ENCODE measurements around a stretch of chr3.

DNA sequence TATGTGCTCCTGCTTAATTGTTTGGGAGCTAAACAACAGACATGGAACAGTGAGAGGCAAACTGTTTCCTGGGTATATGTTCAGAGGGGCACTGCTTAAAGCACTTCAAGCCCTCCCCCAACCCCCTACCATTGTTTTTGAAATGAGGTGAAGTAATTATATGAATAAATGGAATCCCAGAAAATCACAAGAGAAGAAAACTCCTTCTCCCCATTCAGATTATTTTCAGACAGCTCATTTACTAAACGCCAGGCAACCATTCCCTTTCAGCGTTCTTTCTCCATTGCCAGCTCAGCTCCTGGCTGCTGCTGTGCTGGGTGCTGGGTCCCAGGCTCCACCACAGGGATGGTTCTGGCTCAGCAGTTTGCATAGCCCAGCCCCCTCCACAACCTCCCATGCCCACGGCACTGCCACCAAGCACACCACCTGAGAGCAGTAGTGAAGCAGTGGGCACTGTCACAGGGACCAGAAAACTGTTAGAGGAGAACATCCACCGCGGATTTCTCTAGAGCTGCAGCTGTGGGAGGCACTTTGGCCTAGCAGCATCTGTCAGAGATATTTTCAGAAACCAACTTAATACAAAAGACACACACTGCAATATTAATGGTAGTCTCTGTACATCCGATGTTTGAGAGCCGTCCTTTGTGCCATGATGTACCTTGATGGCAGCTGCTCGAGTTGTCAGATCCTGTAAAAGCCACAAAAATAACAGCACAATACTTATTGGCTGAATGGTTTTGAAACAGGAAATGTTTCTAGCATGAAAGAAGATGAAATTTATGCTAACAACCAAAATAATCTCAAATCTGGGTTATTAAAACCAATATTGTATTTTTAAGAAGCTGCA lies 445.2 kb upstream of the TBL1XR1 start:
- PRO-cap = unidirectional peak, minus-strand start at position 654 of the sequence

- PRO-cap = no peak
These were observed 449.5 kb upstream of the TBL1XR1 start for GRCh38 chr3:177646835-177647117.

DNA sequence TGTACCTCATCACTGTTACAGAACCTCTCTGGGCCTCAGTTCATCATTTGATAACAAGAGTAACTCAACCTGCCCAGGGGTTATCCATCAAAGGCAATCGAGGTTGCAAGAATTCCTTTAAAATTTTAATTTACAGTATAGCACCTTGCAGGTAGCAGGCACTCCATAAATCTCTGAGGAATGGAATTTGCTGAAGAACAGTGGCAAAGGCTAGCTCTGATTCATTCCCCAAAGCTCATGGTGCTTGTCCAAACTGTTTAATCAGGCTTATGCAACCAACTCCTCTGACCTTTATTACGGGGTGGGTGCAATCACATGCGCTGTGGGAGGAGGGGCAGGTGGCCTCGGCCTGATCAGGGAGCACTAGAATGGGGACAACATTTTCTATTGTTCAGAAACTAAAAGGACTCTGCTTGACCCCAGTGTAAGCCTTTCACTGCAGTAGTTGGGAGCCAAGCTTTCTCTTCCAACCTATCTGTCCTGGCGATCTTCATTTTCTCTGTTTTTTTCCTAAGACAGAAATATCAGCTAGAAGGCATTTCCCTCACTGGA lies 626.8 kb upstream of the TBL1XR1 start:
- PRO-cap = no peak

- PRO-cap = no peak
These were observed 627.5 kb upstream of the TBL1XR1 start for GRCh38 chr3:177824814-177825092.

GRCh38 chr3:179148909-179149938 lies 1.1 kb downstream of the PIK3CA start:
- PRO-cap = bidirectional peak, plus-strand start at chr3:179149230, minus-strand start at chr3:179149085

- PRO-cap = no peak
These were observed 6.6 kb upstream of the ZNF639 start for GRCh38 chr3:179316207-179316576.

GRCh38 chr3:179348342-179349102 lies 1.0 kb downstream of the MFN1 start:
- PRO-cap = unidirectional peak, minus-strand start at chr3:179348400; unidirectional peak, minus-strand start at chr3:179348462

- PRO-cap = unidirectional peak, minus-strand start at chr3:179563615; unidirectional peak, minus-strand start at chr3:179563663; unidirectional peak, minus-strand start at chr3:179563701
These were observed 749 bp downstream of the ACTL6A start for GRCh38 chr3:179563409-179563940.

GRCh38 chr3:179681503-179681780 lies 28.6 kb downstream of the USP13 start:
- PRO-cap = no peak

GRCh38 chr3:179882330-179882766 lies 154.4 kb downstream of the PEX5L start:
- PRO-cap = no peak

GRCh38 chr3:180032039-180032607 lies 4.6 kb downstream of the PEX5L start:
- PRO-cap = no peak

GRCh38 chr3:180607818-180608622 lies 6.1 kb downstream of the TTC14 start:
- PRO-cap = no peak

- PRO-cap = no peak
These were observed 9.5 kb downstream of the TTC14 start for GRCh38 chr3:180611394-180611946.

- PRO-cap = no peak
These were observed 91.6 kb upstream of the SOX2 start for GRCh38 chr3:181620192-181620471.

DNA sequence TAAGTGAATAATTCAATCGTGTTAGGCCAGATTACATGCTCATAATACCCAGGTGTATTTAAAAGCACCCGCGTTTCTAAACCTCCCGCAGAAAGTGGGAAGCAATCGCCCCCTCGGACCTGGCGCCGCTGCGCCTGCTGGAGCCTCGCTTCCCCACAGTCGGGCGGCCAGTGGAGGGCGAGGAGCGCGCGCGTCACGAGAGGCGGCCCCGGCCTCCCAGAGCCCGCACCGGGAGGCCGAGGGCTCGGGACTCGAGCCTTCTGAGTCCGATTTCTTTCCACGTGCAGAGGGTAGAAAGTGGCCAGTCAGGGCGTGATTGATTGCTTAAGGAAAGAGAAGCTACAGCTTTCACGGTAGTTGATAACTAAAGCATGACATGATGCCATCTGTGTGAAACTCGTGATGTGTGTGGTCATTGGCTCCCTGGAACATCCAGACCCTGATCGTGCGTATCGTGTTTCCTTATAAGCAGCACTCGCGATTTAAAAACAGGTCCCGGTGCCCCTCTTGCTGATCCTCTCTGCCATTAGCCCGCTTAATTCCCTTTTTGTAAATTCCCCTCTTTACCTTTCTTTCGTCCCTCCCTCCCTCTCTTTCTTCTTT lies 15.7 kb upstream of the SOX2 start:
- PRO-cap = no peak

- PRO-cap = no peak
These were observed 428.4 kb upstream of the ATP11B start for GRCh38 chr3:182364647-182365529.

GRCh38 chr3:182792712-182793103 lies 596 bp upstream of the ATP11B start:
- PRO-cap = no peak

GRCh38 chr3:182793276-182793439 lies 146 bp upstream of the ATP11B start:
- PRO-cap = bidirectional peak, plus-strand start at chr3:182793504, minus-strand start at chr3:182793392

- PRO-cap = no peak
These were observed 9.1 kb downstream of the ATP11B start for GRCh38 chr3:182802297-182802962.

- PRO-cap = no peak
These were observed 41.5 kb downstream of the ATP11B start for GRCh38 chr3:182834595-182835489.